SEM (cell line): ENCODE results near the genes DUSP3, PYY and TMEM101.

GRCh38 chr17:43124257-43124485 is 993 bp downstream of the BRCA1 start:
- PRO-cap, result no peak

- PRO-cap, result no peak
Measured at GRCh38 chr17:43210453-43211346, 975 bp upstream of the TMEM106A start.

GRCh38 chr17:43239417-43239795 is 11.0 kb upstream of the CCDC200 start:
- PRO-cap, result no peak

- PRO-cap, result bidirectional peak, plus-strand start at chr17:43315920, minus-strand start at chr17:43315665
Measured at GRCh38 chr17:43315764-43316471, 82.9 kb upstream of the ARL4D start.

DNA sequence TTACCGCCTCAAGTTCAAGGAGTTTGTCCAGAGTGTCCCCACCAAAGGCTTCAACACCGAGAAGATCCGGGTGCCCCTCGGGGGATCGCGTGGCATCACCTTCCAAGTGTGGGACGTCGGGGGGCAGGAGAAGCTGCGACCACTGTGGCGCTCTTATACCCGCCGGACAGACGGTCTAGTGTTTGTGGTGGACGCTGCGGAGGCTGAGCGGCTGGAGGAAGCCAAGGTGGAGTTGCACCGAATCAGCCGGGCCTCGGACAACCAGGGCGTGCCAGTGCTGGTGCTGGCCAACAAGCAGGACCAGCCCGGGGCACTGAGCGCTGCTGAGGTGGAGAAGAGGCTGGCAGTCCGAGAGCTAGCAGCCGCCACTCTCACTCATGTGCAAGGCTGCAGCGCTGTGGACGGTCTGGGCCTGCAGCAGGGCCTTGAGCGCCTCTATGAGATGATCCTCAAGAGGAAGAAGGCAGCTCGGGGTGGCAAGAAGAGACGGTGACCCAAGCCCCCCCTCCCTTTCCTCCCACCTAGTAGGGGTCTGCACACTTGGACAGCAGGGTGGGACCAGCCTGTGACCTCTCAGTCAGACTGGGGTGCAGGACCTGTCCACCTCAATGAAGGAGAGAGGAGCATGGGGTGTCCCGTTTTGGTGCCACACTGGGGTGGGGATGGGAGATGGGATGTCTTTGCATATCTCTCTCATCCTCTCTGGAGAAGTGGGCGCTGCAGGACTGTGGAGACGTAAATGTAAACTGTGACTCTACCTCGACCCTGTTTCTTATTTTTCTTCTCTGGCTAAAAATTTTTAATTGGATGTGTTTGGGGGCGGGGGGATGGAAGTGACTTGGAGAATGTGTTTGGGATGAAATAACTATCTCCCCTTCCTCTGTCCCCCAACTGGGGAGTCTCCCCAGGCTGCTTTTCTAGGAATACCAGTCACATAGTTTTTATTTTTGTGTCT is 1.3 kb downstream of the ARL4D start:
- PRO-cap, result no peak

GRCh38 chr17:43418727-43419655 is 20.2 kb downstream of the ARL4D start:
- PRO-cap, result no peak

GRCh38 chr17:43540770-43541388 is 5.3 kb downstream of the ETV4 start:
- PRO-cap, result no peak

- PRO-cap, result no peak
Measured at GRCh38 chr17:43578479-43579291, 32.5 kb upstream of the ETV4 start.

GRCh38 chr17:43634689-43635231 is 27.0 kb downstream of the MEOX1 start:
- PRO-cap, result no peak

DNA sequence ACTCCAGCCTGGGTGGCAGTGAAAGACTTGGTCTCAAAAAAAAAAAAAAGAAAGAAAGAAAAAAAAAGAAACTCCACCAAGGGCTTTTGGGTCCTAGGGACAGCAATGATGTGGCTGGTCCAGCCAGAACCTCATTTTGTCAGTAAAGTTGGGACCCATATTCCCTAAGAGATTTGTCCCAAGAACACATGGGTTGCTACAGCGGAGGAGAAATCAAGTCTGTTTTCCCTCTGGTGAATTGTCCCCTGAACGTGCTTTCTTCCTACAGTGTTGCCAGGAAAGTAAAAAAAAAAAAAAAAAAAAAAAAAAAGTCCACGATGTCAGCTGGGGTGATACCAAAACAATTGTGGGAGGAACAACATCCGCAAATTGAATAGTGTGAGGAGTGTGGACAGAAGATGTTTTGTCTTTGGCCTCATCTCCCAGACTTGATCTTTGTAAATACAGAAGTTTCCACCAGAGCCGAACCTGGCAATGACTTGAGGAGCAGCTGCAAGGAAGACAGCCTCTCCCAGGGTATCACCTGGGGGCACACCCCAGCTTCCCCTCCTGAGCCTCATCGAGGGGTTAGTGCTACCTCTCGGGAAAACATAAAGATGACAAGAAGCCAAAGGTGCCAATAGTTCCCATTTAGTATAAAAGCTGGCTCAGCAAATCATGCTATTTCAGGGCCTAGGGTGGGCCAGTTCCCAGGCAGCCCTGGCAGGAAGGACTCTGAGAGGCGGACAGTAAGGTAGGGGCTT is 46.5 kb downstream of the SOST start:
- PRO-cap, result no peak

GRCh38 chr17:43778545-43779705 is at the start of gene DUSP3:
DUSP3 (minus strand) TSS chr17:43778977.
- PRO-cap, result bidirectional peak, plus-strand start at chr17:43779036, minus-strand start at chr17:43778945; unidirectional peak, minus-strand start at chr17:43779176

GRCh38 chr17:43953656-43954149 is at the start of gene PYY:
PYY (minus strand) TSS chr17:43953940.
- PRO-cap, result no peak

DNA sequence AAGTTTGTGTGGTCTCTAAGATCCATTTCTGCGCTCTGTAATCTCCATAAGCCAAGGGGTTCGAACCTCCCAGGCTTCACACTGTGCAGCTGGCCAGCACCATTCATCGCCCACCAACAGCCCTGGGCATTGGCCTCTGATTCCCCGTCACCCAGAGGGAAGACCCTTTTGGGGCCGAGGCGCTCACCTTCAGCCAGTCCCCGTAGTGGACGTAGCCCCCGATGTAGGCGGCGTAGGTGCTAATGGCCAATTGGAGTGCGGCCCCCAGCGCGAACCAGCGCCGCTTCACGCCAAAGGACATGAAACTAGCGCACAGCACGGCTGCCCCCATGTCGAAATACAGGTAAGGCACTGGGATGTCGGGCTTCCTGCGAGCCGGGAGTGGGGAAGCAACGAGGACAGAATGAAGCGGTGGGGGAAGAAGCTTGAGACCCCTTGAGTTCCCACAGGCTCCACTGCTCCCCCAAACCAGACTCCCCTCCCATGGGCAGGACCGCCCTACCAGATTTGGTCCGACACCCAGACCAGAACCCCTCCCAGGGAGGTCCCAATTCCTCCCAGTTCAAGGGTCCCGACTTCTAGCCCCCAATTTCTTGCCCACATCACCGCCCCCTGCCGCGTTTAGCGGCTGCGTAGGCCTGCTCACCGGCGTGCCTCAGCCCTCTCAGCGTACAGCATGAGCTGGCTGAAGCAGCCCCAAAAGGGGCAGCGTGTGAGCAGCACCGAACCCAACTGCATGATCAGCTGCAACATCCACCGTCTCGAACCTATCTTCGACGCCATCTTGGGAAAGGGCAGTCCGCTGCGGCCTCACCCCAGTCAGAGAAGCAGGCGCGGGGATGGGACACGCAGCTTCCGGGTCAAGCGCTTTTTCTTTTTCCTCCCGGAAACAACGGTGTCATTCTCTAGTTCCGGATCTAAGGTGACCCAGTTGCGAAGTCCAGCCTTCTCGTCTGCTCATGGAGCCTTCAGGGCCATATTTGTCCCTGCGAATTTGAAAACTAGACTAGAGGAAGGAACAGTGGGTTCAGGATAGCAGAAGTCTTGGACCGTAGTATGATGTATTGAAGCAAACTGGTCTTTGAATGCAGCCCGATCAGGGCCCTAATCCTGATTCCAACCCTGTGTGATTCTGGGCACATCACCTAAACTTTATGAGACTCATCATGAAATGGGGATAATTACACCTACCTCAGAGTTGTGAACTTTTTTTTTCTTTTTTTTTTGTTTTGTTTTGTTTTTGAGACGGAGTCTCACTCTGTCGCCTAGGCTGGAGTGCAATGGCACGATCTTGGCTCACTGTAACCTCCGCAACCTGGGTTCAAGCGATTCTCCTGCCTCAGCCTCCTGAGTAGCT is at the start of gene TMEM101:
Gene TMEM101, minus strand, starts transcription at position 794 of the 1,357 bp plus-strand sequence.
- PRO-cap, result bidirectional peak, plus-strand start at position 901 of the sequence, minus-strand start at position 786 of the sequence

GRCh38 chr17:44168244-44168922 is 2.1 kb upstream of the ASB16 start:
- PRO-cap, result no peak

- PRO-cap, result bidirectional peak, plus-strand start at chr17:44186985, minus-strand start at chr17:44186671
Measured at GRCh38 chr17:44186306-44186790, 424 bp upstream of the TMUB2 start.

- PRO-cap, result bidirectional peak, plus-strand start at chr17:44200501, minus-strand start at chr17:44200085
Measured at GRCh38 chr17:44200241-44201225, 849 bp upstream of the ATXN7L3 start.

DNA sequence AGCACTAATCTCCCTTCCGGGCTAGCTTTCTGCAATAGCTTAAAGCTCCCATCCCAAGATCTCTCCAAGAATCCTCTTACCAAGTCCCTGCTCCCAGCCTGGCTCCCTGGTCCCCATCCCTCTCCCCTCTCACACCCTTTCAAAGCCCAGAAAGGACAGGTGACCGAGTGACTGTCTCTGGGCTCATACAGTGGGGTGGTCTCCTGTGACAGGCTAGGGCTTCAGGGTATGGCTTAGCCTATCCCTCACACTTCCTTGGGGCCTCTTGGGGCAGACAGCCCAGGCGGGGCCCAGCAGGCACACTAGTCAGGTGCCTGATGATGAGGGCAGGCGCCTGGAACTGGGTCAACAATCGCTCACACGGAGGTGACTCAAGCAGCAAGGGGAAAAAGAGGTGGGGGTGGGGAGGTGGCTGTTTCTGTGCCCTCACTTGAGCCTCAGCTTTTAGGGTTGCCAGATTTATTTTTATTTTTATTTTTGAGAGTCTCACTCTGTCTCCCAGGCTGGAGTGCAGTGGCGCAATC is 6.5 kb upstream of the GRN start:
- PRO-cap, result no peak

DNA sequence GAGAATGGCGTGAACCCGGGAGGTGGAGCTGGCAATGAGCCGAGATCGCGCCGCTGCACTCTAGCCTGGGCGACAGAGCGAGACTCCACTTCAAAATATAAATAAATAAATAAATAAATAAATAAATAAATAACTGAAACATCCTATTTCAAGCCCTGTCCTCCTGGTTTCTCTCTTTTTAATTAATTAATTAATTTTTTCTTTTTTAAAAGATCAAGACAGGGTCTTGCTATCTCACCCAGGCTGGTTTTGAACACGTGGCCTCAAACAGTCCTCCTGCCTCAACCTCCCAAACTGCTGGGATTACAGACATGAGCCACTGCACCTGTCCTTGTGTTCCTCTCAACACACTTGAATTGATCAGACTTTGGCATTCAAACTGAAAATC is 40.3 kb downstream of the GPATCH8 start:
- PRO-cap, result no peak

- PRO-cap, result no peak
Measured at GRCh38 chr17:44502561-44502902, 674 bp downstream of the GPATCH8 start.

DNA sequence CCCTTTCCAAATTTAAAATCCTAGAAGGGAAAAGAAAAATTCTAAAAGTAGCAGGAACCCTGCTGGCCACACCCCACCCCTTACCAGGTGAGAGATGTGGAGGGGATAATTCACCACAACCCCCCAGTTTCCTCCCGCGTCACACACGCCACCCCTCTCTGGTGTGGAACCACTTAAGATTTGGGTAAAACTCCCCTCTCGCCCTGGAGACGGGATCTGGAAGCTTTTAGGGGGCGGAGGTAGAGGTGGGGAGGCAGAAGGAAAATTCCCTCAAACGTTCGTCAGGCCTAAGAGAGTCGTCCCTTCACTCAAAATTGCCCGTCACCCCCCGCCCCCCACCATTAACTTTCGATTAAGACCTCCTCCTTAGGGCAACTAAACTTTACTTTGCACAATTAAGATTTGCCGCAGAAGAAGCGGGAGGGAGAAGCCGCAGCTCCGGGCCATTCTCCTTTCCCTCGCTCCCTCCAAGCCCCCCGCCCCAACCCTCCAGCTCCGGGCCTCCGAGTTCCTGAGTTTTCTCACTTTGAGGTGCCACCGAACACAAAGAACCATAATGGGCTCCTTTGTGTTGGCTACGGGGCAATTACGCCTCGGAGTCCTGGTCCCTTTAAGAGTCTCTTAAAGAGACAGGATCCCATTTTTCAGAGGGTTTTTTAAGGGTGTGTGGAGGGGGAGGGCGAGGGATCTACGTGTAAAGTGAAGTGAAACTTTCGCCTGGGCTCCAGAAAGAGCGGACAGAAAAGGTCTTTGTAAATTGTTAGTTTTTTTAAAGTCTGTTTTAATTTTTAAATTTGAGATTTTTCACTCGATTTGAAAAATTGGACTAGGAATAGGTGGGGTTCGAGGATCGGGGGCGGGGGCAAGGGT is 953 bp upstream of the FZD2 start:
- PRO-cap, result bidirectional peak, plus-strand start at position 710 of the sequence, minus-strand start at position 558 of the sequence